ENCODE data around the genes WDR20, ZNF839 and LBHD2.

- RRBS: no CpG with 5 or more reads among the region's 6 CpGs
Observed at GRCh38 chr14:101859257-101859688, 97.8 kb downstream of the PPP2R5C start.

DNA sequence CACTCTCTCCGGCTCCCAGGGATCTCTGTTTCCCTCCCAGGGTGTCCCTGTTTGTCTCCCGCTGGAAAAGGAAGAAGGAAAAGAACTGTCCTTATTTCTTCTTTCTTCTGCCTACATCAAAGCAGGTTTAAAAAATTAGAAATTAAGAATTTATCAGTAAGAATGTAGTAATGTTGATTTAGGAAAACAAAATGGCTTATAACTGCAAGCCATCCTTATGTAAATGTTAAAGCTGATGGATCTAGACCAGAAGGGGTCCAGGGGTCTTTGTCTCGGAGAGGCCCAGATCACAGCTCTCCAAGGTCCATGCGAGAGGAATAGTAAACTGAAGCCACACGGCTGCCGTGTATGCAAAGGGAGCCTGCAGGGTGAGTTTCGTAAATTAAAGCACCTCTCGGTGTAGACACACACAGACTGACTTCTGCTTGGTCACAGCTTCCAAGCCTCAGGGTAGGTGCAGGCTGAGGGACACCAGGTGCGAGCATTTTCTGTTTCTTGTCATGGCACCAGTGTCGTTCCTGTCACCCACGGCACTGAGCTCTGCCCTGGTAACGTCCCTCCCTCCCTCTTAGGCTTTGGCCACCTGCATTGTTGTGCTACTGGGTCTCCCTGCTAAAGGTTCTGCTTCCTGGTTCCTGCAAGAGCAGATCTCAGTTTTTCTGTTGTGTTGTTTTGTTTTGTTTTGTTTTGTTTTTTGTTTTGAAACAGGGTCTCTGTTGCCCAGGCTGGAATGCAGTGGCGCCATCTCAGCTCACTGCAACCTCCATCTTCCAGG is 76.3 kb upstream of the DYNC1H1 start:
- RRBS: no CpG with 5 or more reads among the region's 13 CpGs

GRCh38 chr14:101965624-101966434 is 1.5 kb downstream of the DYNC1H1 start:
- RRBS: no CpG with 5 or more reads among the region's 5 CpGs

- RRBS: no CpG with 5 or more reads among the region's 23 CpGs
Observed at GRCh38 chr14:102048346-102048918, 38.4 kb downstream of the HSP90AA1 start.

DNA sequence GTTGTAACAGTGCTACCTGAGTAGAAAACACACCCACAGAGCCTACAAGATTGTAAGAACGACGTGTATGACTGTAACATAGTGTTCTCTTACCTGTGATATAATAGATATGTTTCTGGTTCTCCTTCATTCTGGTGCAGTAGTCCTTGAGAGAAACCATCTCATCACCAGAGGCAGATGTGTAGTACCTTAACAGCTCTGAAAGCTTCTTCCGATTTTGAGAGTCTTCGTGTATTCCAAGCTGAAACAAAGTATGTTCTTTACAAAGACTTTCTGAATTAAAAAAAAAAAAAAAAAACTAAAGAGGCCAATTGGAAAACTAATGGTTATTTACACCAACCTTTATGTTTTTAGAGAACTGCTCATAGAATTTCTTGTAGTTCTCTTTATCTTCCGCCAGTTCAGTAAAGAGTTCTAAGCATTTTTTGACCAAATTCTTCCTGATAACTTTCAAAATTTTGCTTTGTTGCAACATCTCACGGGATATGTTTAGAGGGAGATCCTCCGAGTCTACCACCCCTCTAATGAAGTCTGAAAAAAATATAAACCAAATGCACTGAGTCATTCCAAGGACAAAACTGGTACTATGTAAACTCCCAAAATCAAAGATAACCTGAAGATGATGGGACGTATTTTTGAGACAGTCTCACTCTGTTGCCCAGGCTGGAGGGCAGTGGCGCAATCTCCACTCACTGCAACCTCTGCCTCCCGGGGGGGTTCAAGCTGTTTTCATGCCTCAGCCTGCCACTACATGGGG is 3.2 kb downstream of the HSP90AA1 start:
- RRBS: no CpG with 5 or more reads among the region's 10 CpGs

GRCh38 chr14:102138813-102140092 is at the start of gene WDR20:
WDR20 (plus strand) TSS chr14:102139897.
- RRBS: 6% methylated on average over 21 of the region's 86 CpGs

- RRBS: 93% methylated on average over 2 of the region's 18 CpGs
Observed at GRCh38 chr14:102227509-102227961, 77.4 kb downstream of the MOK start.

- RRBS: 68% methylated on average over 2 of the region's 27 CpGs
Observed at GRCh38 chr14:102235113-102235852, 69.7 kb downstream of the MOK start.

- RRBS: 5% methylated on average over 8 of the region's 56 CpGs
Observed at GRCh38 chr14:102313978-102314830, 5.3 kb upstream of the ZNF839 start.

DNA sequence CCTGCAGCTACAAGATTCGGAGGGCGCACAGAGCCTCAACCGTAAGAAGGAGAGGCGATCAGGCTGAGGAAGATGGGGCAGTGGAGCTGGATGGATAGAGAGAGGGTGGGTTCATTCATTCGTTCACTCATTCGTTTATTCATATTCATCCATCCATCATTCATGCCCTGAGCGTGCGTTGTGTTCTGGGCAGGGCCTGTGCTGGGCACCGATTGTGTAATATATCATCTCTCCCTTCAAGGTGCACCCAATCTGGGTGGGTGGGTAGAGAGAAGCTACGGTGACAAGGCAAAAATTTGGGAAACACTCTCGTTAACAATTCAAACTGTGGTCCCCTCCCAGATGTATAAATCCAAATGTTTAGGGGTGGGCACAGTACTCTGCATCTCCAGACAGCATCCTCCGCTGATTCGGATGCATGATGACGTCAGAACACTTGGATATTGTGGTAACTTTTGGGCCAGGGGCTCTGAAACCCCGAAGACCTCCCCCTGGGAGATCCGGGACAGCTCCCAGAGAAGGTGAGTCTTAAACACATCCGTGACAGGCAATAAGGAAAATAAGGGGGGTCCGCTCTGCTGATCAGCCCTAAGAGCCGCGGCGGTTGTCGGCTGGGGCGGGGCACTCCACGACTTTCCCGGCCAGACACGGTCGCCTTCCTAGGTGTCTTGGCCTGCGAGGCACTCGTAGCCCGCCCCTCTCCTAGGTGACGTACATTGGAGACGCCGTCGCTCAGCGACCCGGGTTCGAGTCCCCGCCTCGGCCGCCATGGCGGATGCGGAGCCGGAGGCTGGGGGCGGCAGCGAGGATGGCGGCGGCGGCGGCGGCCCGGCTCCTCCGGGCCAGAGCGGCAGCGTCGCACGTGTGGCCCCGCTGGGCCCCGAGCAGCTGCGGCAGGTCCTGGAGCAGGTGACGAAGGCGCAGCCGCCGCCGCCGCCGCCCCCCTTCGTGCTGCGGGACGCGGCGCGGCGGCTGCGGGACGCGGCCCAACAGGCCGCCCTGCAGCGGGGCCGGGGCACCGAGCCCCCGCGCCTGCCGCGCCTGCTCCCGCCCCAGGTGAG is at the start of gene ZNF839:
Gene ZNF839, plus strand, starts transcription at position 749 of the 1,061 bp plus-strand sequence.
- RRBS: 5% methylated on average over 31 of the region's 85 CpGs

GRCh38 chr14:102418364-102418888 is 55.7 kb downstream of the TECPR2 start:
- RRBS: no CpG with 5 or more reads among the region's 10 CpGs

DNA sequence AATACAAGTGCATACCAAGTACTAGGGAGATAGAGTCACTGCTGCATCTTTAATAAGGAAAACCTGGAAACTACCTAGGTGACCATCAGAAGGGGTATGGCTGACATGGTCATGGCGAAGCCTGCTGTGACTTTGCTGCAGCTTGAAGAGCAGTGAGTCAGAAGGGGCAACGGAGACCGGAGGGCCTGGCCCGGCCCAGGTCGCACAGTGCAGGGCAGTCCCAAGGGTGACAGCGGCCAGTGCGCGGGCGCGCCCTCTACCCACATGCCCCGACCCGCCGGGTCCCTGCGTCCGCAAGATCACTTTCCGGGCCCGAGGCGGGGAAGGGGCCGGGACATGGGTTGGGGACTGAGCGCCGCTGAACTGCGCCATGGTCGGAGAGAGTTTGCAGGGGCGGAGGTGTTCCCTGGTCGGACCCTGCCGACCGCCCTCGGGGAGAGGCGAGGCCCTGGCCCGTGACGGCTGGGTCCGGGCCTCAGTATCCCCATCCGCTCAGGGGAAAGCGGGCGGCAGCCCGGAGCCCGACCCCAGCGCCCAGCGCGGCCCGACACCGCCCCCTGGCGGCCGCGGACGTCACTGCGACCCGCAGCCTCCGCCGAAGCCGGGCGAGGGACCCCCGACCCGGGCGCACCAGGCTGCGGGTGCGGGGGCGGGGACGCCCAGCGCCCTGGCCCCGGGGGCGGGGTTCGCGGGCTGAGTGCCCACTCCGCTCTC is 7.0 kb upstream of the ANKRD9 start:
- RRBS: 4% methylated on average over 39 of the region's 65 CpGs

DNA sequence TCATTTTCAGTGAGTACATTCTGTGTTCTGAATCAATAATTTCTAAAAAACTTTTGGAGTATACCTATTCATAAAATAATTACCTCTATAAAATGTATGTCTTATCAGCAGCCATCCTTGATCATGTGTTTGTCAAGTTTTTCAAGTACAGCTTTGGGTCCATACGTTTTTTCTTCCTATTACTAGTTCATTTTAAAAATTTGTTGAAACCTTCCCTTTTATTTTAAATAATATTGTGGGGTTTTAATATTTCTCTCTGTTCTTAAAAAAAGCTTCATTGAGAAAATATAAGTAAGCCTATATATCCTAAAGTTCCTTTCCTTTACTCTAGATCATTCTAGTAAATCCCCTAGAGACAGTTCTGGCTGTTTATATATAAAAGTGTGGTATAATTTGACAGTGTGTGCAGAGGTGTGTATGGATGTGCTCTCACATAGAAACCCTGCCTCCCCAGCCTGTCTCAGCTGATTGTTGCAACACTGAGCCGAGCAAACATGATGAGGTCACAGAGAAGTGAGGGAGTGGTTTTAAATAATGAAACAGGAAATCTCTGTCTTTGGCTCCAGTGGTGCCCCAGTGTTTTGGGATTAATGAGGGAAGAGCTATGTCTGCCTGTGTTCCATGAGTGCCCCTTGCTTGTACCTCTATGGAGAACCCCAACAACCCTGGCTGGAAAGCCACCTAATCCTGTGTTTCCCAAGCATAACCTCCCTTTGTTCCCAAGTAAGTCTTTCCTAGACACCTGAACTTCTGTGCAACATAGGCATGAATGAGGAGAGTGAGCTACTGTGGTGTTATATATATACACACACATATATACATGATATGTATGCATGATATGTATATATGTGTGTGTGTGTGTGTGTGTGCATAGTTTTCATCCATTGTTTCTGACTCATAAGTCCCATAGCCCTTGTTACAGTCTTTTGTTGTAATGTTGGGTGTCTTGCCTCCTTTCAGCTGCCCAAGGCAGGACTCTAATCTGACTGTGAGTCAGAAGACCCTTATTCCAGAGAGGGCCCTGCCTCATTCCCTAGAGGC is 17.8 kb downstream of the TRAF3 start:
- RRBS: no CpG with 5 or more reads among the region's 2 CpGs

- RRBS: 57% methylated on average over 39 of the region's 57 CpGs
Observed at GRCh38 chr14:103083942-103084551, at the start of gene LBHD2. LBHD2 (plus strand) TSS chr14:103084210.

- RRBS: no CpG with 5 or more reads among the region's 12 CpGs
Observed at GRCh38 chr14:103186896-103187709, 63.8 kb downstream of the TNFAIP2 start.

DNA sequence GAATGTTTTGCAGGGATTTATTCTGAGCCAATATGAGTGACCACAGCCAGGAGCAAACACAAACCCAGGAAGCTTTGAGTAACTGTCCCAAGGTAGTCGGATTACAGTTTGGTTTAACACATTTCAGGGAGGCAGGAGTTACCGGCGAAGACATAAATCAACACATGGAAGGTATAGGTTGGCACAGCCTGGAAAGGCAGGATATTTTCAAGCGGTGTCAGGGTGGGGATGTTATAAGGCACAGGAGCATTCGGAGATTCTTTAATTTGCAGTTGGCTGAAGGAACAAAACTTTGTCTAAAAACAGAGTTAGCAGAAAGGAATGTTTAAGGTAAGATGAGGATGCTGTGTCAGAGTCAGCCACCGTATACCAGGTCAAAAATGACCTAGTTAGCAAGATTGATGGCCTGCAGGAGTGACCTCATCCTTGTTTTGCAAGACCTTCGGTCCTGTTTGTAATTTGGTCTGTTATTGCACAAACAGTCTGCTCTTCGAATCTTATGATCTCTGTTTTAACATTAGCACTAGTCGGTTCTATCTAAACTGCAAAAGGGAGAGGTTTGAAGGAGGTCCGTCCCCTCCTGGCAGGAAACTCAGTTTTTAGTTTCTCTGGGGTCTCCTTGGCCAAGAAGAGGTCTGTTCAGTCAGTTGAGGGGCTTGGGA is 75.4 kb downstream of the TNFAIP2 start:
- RRBS: no CpG with 5 or more reads among the region's 10 CpGs

- RRBS: no CpG with 5 or more reads among the region's 15 CpGs
Observed at GRCh38 chr14:103208688-103209978, 85.9 kb downstream of the TNFAIP2 start.

DNA sequence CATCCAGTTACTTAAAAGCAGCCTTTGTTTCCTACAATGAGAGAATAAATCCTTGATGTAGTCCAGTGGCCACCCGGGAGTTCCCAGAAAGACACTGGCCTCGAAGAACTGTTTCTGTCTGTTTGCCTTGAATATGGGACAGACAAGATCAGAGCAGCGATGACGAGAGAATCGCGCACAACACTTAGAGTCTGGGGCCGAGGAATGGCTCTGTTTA is 102.3 kb downstream of the TNFAIP2 start:
- RRBS: no CpG with 5 or more reads among the region's 7 CpGs

DNA sequence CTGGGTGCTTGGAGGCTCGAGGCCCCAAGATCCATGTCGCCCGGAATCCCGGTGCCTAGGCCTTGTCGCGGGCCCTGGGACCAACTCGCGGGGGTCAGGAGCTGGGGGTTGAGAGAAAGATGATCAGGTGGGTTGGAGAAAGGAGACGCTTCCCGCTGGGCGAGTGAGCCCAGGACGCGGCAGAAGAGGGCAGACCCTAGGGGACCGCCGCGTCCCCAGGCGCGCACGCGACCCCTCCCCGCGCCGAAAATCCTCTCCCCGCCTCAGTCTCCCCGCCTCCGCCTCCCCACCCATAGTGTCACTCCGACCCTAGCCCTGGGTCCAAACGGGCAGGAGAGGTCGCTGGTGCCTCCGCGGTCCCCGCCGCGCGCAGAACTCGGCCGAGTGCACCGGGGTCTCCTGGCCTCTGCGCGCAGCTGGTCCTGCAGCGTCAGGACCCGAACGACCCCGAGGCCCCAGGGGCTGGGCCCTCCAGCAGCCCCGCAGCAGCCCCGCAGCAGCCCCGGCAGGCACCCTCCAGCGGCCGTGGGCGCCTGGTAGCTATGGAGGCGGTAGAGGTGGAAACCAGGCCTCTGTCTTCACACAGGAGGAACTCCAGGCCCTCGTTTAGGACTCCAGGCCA is 60.2 kb upstream of the EIF5 start:
- RRBS: 98% methylated on average over 6 of the region's 52 CpGs

- RRBS: no CpG with 5 or more reads among the region's 7 CpGs
Observed at GRCh38 chr14:103319321-103319892, 14.6 kb upstream of the EIF5 start.